ENCODE results near the genes NSMCE1, EIF3CL and SULT1A2.

DNA sequence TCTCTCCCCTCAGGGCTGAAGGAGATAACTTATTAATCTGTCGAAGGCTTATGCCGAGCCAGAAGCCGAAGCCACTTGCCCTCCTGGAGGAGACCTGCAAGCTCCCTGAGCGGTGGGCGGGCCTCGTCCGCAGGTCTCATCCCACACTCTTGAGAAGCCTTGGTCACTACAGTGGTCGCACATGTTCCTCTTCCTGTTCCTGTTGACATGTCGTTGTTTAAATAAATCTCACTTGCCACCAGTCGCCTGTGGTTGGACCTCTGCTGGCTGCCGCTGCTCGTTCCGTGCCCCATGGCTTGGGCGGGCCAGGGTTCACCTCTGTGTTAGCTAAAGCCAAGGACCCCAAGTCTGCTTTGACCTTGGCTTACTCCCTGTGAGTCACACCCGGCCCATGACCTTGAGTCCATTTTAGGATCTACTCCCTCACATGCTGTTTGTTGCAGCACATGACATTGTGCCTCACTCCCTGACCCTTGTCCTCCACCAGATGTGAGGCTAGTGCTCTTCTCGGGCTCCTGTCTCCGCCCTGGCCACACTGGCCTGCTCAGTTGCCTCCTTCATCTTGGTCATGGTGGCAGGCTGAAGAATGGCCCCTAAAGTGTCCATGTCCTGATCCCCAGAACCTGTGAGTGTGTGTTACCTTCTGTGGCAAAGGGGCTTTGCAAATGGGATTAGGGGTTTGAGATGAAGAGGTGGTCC is 38.6 kb upstream of the AQP8 start:
- PRO-cap, result no peak

DNA sequence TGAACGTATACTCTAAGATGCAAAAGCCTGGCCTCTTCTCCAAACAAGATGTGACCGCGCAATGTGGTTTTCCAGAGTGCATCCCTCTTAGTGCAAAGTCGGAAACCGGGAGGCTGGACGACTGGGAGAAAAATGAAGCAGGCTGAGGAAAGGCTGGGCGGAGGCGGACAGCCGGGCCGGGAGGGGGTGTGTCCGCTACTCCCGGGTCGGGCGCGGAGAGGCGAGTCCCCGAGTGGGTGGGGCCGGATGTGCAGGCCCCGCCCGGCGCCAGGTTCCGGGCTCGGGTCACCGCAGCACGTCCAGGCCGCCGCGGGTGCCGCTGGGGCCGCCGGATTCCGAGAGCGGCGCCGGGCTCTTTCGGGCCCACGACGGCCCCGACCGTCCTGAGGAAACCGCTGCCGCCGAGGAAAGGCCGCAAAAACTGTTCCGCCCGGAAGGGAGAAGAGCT is 313 bp downstream of the ZKSCAN2 start:
- PRO-cap, result bidirectional peak, plus-strand start at position 301 of the sequence, minus-strand start at position 134 of the sequence

GRCh38 chr16:25260934-25261864 is 3.6 kb upstream of the ZKSCAN2 start:
- PRO-cap, result no peak

- PRO-cap, result no peak
Observed at GRCh38 chr16:27189197-27190093, 13.9 kb upstream of the KDM8 start.

- PRO-cap, result no peak
Observed at GRCh38 chr16:27199748-27200286, 3.5 kb upstream of the KDM8 start.

DNA sequence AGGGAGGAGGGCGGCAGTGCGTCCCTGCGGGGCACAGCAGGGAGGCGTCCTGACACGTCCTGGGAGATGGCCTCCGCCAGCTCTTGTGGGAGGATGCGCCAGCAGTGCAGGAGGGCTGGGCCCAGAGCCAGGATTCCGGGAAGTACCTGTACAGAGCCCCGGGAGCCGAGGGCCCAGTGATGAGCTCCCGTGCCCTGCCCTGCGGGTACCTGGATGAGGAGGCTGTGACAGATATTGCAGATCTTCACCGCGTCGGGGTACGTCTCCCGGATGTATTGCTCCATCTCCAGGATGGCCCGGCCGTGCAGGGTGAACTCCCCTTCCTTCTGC is 23.1 kb downstream of the KDM8 start:
- PRO-cap, result no peak

GRCh38 chr16:27231928-27233300 is 29.1 kb downstream of the KDM8 start:
- PRO-cap, result no peak

DNA sequence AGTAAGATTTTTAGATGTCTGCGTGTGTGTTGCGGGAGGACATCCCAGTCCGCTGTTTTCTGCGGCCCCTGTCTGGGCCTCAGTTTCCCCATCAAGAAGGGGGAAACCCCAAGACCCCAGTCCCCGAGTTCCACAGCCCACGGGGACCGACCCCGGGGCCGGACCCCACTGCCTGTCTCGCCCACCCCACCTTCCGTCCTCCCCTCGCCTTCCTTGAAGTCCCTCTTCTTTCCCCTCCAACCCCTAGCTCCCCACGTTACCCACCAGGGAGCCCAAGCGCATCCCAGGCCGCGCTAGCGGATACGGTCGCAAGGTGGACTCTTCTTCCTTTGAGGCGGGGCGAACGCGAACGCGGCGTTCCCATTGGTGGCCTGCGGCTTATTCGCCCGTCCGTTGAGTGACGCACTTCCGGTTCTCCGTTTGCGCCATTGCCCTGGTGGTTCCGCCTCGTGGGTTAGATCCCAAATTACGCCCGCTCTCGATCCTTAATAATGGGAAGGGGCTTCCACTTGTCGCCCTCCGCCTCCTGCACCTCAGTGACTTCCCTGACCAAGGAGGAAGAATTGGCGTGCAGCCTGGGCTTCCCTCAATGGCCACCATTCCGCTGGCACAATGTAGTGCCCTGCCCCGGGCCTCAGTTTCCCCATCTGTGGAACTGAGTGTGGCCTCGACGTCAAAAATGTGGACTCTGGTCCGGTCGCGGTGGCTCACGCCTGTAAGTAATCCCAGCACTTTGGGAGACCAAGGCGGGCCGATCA is at the start of gene NSMCE1:
Gene NSMCE1 (minus strand): TSS at position 331 of the 758 bp plus-strand sequence.
- PRO-cap, result bidirectional peak, plus-strand start at position 428 of the sequence, minus-strand start at position 285 of the sequence

DNA sequence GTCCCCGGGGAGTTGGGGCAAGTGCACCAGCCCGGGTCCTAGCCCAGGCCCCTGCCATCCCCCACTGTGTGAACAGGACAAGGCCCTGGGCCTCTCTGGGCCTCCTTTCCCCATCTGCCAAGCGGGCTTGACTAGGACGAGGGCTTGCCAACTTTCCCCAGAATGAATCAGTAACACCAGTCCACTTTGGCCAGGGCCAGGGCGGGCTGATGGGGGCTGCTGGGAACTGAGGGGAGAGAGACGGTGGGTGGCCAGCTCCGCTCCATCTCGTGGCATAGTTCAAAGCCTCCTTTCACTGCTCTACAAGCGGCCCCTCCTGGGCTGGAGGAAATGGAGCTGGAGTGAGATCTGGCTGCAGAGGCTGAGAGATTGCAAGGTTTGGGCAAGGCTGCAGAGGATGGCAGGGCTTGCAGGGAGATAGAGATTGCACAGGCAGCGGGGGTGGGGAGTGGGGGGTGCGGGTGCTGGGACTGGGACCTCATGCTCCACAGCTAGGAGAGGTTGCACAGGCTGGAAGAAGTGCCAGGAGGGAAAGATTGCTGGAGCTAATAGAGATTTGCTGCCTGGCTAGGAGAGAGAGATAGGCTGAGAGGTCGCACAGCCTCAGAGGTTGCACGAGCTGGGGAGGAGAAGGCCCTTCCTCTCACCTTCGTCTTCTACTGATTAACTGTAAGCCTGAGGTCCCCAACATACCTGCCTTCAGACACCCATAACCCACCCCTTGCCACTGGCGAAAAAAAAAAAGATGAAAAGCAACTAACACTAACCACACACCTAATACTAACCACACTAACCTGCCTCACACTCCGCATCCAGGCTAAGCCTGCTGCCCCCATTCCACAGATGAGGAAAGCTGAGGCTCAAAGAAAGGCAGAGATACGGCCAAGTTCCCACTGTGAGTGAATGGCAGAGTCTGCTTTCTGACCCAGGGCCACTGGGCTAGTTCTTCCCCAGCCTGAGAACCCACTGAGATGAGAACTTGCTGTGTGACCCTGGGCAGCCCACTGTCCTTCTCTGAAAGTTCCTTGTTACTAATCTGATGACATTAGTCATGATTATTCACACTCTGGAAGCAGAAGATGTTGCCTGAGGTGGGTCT is 4.3 kb downstream of the IL21R start:
- PRO-cap, result no peak

GRCh38 chr16:28097309-28097685 is 33.8 kb upstream of the GSG1L start:
- PRO-cap, result no peak

DNA sequence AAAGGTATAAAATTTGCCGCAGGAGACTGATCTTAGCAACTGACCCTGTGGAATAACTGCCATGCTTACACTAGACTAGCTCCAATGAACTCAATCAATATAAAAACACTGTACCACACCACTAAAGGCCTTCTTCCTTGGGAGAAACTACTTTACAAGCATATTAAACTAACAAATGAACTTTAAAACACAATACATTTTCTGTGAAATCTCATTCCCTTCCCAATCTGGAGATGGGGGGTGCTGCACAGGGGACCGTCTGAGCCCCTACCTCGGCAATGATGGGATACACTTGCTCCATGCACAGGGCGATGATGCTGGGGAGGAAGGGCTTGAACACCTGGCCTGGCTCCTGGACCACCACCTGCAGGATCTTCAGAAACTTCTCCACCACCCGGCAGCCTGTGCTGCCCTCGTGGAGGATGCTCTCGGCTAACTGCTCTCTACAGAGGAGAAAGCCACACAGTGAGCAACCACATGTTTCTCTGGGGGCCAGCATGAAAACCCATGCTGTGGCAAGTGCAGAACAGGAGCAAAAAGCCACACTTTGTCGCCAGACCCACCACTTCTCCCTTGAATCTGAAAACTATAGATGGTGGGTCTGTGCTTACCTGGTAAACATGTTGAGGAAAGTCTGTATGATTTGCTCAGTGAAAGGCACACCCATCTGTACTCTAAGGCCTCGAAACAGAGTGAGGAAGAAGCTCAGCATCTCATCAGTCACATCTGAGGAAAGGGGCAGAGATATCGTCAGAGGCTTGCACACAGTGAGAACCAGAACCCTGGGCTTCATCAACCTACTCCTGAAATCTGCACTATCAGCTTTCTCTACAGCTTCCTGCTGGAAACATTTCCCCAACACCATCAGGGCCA is 42.5 kb upstream of the GSG1L start:
- PRO-cap, result no peak

- PRO-cap, result no peak
Observed at GRCh38 chr16:28121388-28121976, 58.0 kb upstream of the GSG1L start.

- PRO-cap, result no peak
Observed at GRCh38 chr16:28150593-28151671, 60.8 kb downstream of the XPO6 start.

- PRO-cap, result no peak
Observed at GRCh38 chr16:28170918-28171285, 40.9 kb downstream of the XPO6 start.

DNA sequence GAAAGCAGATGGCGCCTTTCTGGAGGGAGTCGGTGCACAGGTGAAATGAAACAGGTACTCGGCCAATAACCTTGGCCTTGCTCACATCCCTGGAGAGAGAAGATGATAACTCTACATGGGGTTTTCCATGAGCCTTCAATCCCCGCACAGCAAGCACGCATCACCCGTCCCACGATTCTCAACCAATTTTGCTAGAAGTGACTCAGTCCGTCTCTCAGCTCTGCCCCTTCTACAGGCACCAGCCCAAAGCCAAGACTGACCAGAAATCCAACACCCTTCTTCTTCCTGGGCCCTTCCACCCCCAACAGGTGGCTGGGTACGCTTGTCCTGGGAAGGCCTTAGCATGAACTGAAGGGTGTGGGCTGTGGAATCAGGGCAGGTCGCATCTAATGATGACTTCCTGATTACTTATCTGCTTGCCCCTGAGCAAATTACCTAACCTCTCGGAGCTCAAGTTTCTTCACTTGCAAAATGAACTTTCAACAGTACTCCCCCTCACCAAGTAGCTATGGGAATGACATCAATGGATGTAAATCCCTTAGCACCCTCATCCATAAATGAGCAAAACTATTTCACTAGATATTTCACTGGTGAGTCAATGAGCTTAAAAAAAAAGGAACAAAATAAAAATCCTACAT is 18.0 kb downstream of the XPO6 start:
- PRO-cap, result no peak

DNA sequence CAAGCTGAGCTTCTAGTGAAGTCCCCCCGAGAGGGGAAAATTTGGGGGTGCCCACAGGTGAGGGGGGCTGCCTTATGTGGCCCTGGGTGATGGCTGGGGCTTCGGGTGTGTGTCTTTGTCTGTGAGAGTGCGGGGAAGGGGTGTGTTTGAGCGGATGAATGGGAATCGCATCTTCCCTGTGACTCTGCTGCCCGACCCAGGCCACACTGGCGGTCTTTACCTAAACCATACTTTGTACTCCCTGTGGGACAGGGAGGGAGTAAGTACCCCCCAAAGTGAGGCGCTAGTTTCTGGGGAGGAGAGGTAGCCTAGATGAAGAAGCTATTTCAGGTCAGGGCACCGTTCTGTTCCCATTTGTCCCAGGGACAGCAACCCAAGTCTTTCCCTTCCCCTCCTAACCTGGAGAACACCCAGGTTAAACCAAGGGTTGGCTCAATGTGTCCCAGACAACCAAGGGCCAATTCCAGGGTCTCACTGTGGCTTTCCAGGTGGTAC is 1.4 kb downstream of the SBK1 start:
- PRO-cap, result unidirectional peak, minus-strand start at position 140 of the sequence; unidirectional peak, minus-strand start at position 208 of the sequence

DNA sequence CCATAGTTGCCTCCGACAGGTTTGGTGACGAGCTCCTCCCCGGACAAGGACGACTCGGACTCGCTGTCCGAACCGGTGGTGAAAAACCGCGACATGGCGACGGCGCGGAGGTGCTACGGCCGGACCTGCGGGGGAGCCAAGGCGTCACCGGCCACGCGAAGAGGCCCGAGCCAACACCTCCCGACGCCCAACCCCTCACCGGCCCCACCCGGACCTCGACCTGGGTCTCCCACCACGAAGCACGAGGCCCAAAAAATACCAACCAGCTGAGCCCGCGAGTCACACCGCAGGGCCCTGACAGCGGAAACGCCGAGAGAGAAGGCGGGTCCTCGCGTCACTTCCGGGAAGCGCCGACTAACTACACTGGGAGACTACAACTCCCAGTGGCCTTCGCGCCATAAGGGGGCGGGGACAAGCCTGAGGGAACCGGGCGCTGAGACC is at the start of gene EIF3CL:
Gene EIF3CL (minus strand): TSS at position 318 of the 441 bp plus-strand sequence.
- PRO-cap, result no peak

- PRO-cap, result no peak
Observed at GRCh38 chr16:28491124-28491613, 705 bp downstream of the CLN3 start.

DNA sequence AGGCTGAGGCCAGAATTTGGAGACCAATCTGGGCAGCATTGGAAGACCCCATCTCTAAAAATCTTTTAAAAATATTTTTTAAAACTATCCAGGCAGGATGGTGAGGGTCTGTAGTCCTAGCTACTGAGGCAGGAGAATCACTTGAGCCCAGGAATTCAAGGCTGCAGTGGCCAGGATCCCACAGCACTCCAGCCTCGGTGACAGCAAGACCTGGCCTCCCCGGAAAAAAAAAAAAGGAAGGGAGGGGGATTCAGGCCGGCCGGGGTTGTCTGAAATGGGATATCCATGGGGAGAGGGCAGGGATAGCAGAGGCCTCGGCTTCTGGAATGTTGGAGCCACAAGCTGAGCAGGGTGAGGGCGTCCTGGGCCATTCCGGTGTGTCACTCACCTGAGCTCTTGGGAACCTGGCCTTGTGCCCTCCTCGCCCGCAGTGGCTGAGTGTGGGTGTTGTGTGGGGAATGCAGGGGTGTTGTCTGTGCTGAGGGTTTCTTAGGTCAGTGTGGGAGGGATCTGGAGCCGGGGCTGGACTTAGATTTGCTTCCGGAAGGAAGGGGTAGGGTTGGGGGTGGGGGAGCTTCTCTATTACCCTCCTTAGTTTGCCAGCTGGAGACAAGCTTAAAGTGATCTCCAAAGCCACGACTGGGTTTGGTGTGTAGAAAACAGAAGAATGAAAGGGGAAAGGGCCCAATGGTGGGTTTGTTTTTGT is at the start of gene SULT1A2:
Gene SULT1A2 (minus strand): TSS at position 442 of the 706 bp plus-strand sequence.
- PRO-cap, result unidirectional peak, minus-strand start at position 426 of the sequence

GRCh38 chr16:28606506-28607553 is 3.0 kb downstream of the SULT1A1 start:
- PRO-cap, result no peak